ENCODE data around the genes ACKR4 and ACAD11.

DNA sequence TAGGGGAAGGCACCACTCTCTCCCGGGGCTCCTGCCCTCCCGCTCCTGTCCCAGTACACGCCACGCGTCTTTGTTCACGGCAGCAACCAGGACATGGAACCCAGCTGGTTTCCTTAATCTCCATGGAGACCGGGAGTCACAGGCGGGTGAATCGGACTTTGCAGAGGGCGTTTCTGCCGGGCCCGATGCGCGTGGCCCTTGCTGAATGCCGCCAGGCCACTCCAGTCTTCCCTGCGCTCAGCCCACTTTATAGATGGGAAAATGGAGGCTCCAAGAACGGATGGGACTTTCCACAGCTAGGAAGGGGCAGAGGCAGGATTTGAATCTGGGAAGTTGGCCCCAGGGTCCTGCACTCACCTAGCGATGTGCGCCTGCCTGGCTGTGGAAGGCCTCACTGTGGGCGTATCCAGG, 7.4 kb downstream of the PLXND1 start:
- PRO-cap, 2 experiments: no peak in any of the 2 experiments
- RAMPAGE, long total RNA, 5 experiments: no peak in any of the 5 experiments

- PRO-cap, 2 experiments: no peak in any of the 2 experiments
- RAMPAGE, long total RNA, 5 experiments: no peak in any of the 5 experiments
Measured at GRCh38 chr3:129655184-129655784, 48.8 kb upstream of the PLXND1 start.

DNA sequence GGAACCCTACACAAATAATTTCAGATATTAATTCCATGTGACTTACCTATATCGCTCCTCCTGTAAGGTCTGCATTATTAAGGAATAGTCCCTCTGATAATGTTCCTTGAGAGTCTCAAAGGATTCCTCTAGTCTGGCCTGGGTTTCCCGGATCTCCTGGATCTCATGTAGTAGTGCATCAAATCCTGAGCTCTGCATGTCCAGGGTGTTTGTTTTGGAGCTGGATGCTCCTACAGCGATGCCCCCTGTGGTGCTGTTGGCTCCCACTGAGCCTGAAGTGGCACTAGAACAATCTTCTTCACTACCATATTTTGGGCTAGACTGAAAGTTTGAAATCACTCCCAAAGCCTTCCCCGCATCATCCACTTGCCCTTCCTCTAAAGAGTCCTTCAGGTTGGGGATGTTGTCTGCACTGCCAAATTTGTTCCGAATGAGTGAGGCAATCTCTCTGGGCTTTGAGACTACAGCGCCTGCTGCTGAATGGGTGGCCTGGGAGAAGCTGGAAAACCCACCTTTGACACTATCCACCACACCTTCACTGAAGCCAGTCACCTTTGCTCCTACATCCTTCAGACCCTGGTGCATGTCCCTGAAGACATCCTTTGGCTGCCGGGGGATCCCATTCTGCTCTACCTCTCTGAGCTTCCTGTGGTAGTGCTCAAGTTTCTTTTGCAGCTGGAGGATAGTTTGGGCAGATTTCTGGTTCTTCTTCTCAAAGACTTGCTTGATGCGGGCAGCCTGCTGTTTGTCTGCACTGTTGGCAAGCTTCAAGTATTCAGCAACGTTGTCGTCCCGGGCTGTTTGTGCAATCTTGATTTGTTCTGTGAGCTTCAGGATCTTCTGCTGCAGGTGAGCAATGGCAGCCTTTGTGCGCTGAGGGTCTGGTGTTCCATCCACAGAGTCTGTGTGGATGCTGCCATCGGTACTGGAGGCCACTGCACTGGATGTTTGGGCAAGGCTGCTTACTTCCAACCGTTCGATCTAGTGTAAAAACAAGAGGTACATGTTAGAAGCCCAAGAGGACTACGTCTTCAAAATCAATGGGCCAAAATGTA, 64.1 kb upstream of the PLXND1 start:
- PRO-cap, 2 experiments: no peak in any of the 2 experiments
- RAMPAGE, long total RNA, 5 experiments: no peak in any of the 5 experiments

DNA sequence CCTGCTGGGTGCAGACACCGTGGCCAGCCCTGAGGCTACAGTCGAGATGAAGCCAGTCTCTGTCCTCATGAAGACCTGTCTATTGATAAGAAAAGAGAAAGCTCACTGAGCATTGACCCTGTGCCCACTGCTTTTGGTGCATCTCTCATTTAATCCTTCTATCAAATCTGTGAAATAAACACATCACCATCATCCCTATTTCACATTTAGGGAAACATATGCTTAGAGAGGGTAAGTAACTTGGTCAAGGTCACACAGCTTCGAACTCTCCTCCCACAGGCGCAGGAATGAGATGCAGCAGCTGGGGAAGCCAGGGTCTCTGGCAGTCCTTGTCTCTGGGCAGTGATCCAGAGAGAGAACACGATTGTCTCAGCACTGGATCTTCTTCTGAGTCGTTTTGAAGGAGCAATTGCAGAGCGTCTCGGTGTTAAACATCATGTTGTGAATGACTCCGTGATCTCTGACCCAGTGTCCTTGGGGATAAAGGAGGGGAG, 41.2 kb downstream of the ALG1L2 start:
- PRO-cap, 2 experiments: no peak in any of the 2 experiments
- RAMPAGE, long total RNA, 5 experiments: no peak in any of the 5 experiments

GRCh38 chr3:130708099-130708954, 38.3 kb downstream of the PIK3R4 start:
- PRO-cap, 2 experiments: no peak in any of the 2 experiments
- RAMPAGE, long total RNA, 5 experiments: no peak in any of the 5 experiments

GRCh38 chr3:131477617-131478401, 25.0 kb downstream of the MRPL3 start:
- PRO-cap, 2 experiments: no peak in any of the 2 experiments
- RAMPAGE, long total RNA, 5 experiments: no peak in any of the 5 experiments

DNA sequence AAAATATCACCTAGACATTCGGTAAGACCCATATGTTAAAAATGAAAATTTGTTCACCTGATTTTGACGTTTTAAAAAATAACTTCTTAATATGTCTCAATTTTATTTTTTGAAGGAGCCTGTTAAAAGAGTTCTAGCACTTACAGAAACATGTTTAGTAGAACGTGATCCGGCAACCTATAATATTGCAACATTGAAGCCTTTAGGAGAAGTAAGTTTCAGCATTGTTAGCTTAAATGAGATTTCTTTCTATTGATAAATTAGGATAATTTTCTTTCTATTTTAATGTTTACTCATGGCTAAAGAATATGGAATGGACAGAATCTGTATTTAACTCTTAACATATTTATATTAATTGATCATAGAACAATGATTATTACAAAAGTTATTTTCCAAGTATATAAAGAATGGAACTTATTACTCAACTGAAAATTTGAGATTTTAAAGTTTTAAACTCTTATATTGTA, 36.2 kb downstream of the DNAJC13 start:
- PRO-cap, 2 experiments: no peak in any of the 2 experiments
- RAMPAGE, long total RNA, 5 experiments: no peak in any of the 5 experiments

- PRO-cap, 2 experiments: peak in 1 of 2 experiments; most common plus-strand start chr3:132597294 (in 1)
- RAMPAGE, long total RNA, 5 experiments: no peak in any of the 5 experiments
Measured at GRCh38 chr3:132596817-132597376, at the start of gene ACKR4. Gene ACKR4 (plus strand): TSS chr3:132597270.

- PRO-cap, 2 experiments: no peak in any of the 2 experiments
- RAMPAGE, long total RNA, 5 experiments: no peak in any of the 5 experiments
Measured at GRCh38 chr3:132658337-132658792, 1.2 kb downstream of the ACAD11 start.

DNA sequence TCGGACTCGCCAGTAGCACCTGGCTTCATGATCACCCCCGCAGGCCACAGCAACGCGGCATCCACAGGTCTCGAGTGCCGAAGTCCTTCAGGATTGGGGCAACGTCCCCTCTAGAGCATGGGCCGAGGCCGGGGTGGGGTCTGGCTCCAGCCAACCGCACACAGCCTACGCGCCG, at the start of gene ACAD11:
Gene ACAD11 (minus strand): TSS at position 87 of the 175 bp plus-strand sequence.
- PRO-cap, 2 experiments: peak in 2 of 2 experiments; most common minus-strand start position 76 of the sequence (in 2)
- RAMPAGE, long total RNA, 5 experiments: no peak in any of the 5 experiments

GRCh38 chr3:132951939-132952264, 86.3 kb upstream of the TMEM108 start:
- PRO-cap, 2 experiments: no peak in any of the 2 experiments
- RAMPAGE, long total RNA, 5 experiments: no peak in any of the 5 experiments

GRCh38 chr3:133490725-133491442, 82.6 kb upstream of the CDV3 start:
- PRO-cap, 2 experiments: no peak in any of the 2 experiments
- RAMPAGE, long total RNA, 5 experiments: no peak in any of the 5 experiments

DNA sequence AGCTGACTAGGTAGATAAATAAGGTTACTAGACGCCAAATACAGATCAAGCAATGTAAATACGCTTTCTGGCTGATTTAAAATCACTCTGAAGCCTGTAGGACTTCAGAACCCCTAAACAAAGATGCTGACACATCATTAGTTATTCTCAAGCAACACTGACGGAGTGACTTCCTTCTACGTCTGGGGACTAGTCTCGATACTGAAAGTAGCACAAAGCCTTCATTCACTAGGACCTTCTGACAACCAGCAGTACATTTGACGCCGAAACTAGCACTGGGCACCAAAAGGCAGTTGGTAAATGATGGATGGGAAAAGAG, 67.2 kb upstream of the CDV3 start:
- PRO-cap, 2 experiments: no peak in any of the 2 experiments
- RAMPAGE, long total RNA, 5 experiments: no peak in any of the 5 experiments

- PRO-cap, 2 experiments: peak in 1 of 2 experiments; most common plus-strand start chr3:133536153 (in 1); most common minus-strand start chr3:133536115 (in 1)
- RAMPAGE, long total RNA, 5 experiments: no peak in any of the 5 experiments
Measured at GRCh38 chr3:133535732-133536325, 37.7 kb upstream of the CDV3 start.

DNA sequence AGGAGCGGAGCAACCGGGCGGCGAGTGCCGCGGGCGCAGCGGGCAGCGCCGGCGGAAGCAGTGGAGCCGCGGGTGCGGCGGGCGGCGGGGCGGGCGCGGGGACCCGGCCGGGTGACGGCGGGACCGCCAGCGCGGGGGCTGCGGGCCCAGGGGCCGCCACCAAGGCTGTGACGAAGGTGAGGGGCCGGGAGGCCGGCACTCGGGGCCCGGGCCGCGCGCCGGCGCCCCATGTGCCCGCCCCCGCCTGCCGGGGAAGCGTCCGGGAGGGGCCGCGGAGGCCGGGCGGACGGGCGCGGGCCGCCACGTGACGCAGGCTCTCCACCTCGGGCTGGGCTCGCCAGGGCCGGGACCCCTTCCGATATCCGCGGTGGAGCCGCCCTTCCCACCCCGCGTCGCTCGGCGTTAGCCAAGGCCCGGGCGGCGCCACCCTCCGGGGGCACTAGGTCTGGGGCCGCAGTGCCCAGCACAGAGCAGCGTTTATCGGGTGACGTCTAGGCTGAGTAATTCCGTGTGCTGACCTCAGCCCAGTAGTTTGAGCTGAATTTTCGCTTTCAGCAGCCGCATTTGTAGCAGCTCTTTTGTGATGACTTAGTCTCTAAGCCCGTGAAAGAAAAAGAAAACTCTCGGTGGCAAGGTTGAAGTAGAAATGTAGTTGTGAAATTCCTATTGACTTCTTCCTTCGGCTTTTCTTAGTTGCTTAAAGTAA, 776 bp downstream of the CDV3 start:
- PRO-cap, 2 experiments: peak in 2 of 2 experiments; most common plus-strand start position 527 of the sequence (in 2); most common minus-strand start position 246 of the sequence (in 2)
- RAMPAGE, long total RNA, 5 experiments: start-site peak on the plus strand in 2 of 5 experiments, centred at positions 336 to 347 of the sequence, 113 to 294 reads per replicate

GRCh38 chr3:133583851-133584194, 10.3 kb downstream of the CDV3 start:
- PRO-cap, 2 experiments: no peak in any of the 2 experiments
- RAMPAGE, long total RNA, 5 experiments: no peak in any of the 5 experiments

GRCh38 chr3:133659004-133659203, 2.8 kb downstream of the TOPBP1 start:
- PRO-cap, 2 experiments: no peak in any of the 2 experiments
- RAMPAGE, long total RNA, 5 experiments: no peak in any of the 5 experiments

DNA sequence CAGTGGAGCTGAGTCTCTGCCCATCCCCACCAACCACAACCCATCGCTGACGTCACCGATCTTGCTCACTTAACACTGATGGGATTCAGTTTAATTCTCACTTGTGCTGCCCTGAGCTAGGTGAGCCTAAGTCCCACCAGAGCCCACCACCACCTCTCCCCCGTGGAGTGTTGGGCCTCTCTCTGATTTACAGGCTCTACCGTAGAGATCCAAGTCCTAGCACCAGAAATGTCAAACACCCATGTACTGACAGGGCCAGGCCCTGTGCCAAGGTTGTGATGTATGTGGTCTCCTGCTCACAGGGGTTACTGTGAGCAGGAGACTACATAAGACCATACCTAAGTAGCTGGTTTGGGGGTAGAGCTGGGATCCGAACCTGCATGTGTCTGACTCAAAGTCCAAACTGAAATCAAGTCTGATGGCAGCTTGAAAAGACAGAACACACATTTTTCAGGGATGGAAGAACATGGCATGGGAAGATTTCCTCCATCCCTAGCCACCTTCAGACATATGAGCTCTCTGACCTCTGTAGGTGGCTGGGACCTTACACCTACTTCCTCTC, 61.5 kb upstream of the RAB6B start:
- PRO-cap, 2 experiments: no peak in any of the 2 experiments
- RAMPAGE, long total RNA, 5 experiments: no peak in any of the 5 experiments

DNA sequence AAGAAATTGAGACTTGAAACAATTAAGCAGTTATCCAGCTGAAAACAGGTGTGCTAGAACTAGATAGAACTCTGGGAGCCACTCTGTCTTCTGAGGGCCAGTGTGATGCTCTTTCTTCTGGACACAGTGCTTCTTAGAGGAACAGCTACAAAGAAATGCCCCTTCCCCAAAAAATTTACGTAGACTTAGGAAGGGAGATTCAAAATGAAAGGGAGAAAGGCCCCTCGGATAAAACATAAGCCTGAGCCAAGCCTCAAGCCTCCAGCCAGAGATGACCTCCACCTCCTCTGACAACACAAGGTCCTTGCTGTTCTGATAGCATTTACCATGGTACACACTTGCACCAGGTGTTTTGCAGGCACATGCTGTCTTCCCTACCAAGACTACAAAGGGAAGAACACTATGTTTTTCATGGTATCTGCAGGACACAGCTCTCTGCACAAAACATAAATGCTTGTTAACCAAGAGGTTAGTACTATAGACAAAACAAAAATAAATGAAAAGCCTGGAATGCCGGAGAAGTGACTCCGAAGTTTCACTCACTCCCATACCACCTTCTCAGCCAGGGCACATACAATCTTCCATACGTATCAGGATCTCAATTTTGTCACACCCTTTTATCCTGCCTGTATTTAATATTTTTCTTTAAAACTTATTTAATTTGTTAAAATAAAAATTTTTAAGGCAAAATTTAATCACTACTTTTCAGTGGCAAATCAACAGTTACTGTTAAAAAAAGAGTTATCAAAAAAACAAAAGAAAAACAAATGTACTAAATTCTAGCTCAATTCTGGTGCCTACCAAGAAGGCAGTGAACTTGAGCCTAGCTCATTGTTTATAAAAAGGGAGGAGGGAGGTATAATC, 27.7 kb downstream of the RYK start:
- PRO-cap, 2 experiments: no peak in any of the 2 experiments
- RAMPAGE, long total RNA, 5 experiments: no peak in any of the 5 experiments

DNA sequence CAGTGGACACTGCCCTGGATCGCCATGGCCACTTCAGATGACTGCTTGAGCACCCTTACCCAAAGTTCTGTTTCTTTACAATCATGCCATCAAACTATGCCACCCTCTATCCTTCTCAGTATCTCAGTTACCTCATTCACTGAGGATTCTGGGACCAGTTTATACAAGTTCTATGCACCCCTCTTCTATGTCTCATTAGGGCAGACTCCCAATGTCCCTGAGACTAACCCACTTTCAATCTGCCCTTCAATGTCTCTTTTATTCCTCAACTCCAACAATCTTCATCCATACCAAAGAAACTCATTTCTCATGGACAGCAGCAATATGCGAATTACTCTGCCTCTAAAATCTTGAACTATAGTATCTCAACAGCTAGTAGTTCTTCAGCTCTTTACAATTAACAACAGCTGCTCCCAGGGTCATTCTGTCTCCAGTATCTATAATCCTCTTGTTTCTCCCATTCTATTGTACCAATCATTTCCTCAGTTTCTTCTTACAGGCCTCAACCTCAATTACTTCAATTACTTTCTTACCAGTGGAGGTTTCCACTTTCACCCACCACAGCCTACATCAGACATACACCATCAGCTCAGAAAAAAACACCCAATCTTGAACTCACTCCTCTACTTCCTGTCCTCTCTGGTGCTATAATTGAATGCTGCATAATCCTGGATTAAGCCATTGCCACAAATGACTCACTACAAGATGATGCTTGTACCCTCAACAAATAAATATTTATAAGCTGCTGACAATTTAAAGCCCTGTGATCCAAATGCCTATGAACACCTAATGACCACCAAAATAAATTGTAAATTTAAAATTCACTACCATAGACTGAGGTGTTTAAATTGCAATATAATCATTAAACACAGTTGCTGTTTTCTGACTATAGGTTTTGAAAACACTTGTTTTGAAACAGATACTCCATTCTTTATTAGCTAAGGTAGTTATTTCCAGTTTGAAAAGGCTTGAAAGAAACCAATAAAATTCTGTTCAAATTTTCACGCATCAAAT, 18.6 kb downstream of the RYK start:
- PRO-cap, 2 experiments: no peak in any of the 2 experiments
- RAMPAGE, long total RNA, 5 experiments: no peak in any of the 5 experiments